Frontal cortex (tissue), 2 donors: ENCODE data around the genes SFRP4 and VPS41.

GRCh38 chr7:37342478-37343530 is 105.9 kb downstream of the ELMO1 start:
- RAMPAGE, long total RNA: no peak

- RAMPAGE, long total RNA: no peak
Measured at GRCh38 chr7:37385510-37386307, 63.0 kb downstream of the ELMO1 start.

DNA sequence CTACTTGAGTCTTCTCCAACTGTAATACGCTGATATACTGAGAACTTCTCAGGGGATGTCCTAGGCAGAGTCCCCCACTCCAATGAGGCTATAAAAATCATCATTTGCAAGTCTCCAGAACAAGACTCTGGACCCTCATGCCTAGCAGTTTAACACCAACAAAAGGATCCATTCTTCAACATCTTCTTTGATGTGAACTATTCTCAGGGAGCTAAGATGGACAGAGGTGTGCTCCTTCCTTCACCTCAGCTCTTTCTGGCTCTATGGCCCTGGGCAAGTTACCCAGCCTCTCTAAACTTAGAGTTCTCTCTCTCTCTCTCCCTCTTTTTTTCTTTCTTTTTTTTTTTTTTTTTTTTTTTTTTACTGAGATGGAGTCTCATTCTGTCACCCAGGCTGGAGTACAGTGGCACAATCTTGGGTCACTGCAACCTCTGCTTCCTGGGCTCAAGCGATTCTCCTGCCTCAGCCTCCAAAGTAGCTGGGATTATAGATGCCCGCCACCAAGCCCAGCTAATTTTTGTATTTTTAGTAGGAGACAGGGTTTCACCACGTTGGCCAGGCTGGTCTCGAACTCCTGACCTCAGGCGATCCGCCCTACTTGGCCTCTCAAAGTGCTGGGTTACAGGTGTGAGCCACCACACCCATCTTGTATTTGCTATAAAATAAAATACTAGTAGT is 22.7 kb downstream of the ELMO1 start:
- RAMPAGE, long total RNA: no peak

- RAMPAGE, long total RNA: no peak
Measured at GRCh38 chr7:37449549-37449930, 876 bp upstream of the ELMO1 start.

DNA sequence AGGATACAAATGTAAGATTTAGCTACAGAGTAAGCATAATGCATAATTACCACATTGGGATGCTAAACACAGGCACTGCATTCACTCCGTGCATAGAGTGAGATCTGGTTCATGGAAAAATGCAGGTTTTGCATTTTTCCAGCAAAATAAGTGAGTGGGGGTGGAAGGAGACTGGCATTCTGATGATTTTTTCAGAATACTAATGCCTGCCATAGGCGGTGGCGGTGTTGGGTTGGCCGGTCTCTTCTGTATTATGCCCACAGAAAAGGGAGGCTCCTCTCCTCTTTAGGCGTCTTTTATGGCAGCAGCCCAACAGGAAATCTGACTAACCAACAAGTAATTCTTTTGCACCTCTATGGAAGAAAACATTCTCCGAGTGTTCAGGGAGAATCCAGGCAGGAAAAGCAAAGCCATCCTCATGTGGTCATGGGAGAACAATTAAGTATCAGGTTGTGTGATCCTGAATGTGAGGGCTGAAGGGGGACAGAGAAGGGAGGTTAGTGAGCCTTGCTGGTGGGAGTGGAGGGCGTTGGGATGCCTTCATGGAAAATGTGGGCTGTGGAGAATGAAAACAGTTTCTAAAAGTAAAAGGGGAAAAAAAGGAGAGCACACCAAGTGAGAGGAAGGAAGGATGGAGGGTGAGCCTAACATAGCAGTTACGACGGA is 32.0 kb upstream of the ELMO1 start:
- RAMPAGE, long total RNA: no peak

GRCh38 chr7:37511711-37512386 is 63.2 kb upstream of the ELMO1 start:
- RAMPAGE, long total RNA: no peak

DNA sequence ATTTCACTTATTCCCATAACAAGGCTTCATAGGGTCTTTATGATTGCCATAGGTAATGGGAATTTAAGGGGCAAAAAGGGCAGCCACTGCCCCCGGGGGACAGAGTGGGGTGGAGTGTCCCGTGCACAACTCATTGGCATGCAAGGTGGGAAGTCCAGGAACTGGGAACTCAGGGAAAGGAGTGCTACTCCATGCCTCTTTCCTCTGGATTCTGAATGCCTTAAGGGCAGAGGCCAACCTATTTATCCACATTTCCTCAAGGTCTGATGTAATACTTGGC is 100.7 kb upstream of the ELMO1 start:
- RAMPAGE, long total RNA: no peak

DNA sequence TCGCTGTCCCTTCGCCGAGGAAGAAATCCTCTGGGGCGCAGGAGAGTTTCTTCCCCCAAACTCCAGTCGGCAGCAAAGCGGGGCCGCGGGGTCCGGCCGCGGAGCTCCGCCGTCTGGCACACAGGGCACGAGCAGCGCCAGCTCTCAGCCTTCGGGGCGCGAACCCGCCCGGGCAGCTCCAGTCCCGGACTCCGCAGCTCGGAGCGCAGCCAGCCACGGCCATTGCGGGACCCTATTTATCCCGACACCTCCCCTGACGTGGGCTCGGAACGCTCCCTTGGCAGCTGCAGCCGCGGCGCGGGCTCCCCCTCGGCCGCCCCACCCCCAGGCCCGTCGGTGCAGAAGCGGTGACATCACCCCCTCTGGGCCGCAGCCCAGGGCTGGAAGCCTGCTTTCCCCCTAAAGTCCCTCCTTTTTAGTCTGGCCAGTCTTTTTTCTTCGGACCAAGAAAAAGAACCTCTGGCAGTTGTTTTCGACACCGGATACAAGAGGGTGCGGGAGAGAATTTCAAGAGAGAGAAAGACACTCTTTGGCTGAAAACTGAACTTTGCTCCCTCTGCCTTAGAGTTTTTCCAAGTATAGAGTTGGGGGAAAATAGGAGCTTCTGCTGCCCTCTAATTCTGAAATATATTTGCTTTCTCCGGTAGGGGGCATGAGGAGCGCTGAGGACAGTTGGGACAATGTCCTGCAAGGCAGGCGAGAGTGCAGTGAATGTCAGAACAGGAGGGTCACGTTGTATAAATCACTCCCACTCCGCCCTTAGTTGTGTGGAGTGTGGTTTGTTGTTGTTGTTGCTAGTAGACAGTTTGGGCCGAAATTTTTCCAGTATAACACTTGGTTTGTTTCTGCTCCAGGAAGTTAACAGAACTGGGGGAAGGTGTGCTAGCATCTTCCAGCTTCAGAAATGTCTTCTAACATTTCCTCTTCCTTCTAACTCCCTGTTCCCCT is at the start of gene SFRP4:
TSS of gene SFRP4 (minus strand) at position 211 of the 948 bp plus-strand sequence.
- RAMPAGE, long total RNA: no peak

DNA sequence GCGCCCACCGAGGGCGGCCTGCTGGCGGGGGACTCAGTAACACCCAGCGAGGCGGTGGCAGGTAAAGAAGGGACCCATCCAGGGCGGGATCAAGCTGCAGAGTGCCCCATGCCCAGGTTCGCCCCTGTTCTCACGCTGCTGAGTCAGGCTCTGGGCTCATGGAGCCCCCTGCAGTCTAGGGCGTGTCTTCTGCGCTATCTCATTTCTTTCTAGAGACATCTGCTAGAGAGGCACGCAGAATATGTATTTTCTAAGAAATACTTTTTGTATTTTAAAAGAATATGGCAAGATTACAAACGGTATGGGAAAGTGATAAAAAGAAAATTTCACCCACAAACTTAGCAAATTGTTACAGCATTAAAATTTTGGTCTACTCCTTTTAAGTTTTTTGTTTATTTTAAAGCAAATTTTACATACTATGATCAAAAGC is 966 bp downstream of the EPDR1 start:
- RAMPAGE, long total RNA: no peak

DNA sequence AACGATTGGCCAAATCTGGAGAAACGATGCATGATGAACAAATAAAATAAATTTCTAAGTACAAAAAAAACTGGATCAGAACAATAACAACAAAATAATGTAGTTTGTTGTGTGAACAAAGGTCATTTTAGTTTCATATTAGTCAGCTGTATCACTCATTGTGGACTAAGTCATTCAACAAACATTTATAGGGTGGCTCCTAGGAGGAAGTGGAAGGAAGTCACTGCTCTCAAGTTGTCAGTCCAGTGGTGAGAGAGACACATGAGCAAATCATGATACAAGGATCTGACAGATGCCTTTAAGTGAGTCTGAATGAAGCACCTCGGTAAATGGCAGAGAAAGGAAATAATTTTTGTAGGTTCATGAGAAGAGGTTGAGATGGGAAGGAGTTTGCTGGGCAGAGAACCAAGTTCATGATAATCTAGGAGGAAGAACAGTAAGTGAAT is 56.8 kb downstream of the EPDR1 start:
- RAMPAGE, long total RNA: no peak

DNA sequence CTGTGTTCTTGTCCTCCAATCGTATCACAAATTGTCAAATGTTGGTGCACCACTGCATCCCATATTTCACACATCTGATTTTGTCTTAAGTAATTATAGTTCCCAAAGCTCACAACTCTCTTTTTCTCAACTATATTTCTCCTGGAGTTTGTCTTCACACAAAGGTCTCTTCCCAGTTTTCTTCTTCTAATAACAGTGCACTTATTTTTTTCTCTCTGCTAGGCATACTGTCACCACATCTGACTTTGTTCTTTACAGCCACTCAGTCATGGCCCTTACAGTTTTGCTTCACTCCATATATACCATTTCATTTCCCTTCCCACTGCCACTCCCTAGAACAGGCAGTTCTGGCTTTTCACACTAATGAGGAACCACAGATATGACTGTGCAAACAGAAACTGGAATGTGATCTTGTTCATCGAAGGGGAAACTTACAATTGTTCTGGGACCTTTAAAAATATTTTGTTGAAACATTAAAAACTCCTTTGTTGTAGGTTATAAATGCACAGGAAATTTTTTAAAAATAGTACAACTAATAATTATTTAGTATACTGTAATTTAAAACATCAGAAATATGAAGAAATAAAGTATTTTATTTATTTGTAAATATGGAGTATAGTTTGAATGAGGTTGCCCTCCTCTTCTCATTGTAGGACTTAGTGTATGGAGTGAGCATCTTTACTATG is 67.3 kb downstream of the EPDR1 start:
- RAMPAGE, long total RNA: no peak

DNA sequence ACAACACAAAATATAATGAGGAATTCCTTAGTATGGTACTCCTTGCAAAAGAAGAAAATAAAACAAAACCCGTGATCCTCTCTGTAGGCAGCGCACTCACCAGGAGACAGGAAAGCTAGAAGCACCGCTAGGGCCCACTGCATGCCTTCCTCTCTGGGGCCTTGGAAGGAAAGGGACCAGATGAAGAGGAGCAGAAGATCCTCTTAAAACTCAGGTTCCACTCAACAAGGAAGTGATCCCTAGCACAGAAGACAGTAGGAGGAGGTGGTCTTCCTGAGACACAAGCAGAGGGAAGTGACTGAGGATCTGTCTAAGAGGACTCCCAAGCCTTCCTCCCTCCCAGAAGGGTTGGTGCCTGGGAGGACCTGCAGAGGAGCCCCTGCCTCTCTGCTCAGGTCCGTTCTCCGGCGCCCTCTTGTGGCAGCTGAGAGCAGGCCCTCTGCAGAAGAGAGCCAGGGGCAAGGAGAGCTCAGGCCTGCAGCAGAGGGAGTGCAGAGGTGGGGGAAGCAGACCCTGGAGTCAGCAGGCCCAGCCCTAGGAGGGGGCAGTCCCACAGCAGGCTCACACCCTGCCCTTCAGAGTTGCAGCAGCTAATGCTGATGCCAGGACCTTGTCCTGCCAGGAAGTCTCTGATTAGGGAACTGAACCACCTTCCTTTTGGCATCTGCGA is 185.3 kb downstream of the STARD3NL start:
- RAMPAGE, long total RNA: no peak

- RAMPAGE, long total RNA: start-site peak on the minus strand at chr7:38909174-38909198, 290 and 190 reads in 2 replicates
Measured at GRCh38 chr7:38908405-38909348, at the start of gene VPS41. Gene VPS41, minus strand, starts transcription at chr7:38909191.

DNA sequence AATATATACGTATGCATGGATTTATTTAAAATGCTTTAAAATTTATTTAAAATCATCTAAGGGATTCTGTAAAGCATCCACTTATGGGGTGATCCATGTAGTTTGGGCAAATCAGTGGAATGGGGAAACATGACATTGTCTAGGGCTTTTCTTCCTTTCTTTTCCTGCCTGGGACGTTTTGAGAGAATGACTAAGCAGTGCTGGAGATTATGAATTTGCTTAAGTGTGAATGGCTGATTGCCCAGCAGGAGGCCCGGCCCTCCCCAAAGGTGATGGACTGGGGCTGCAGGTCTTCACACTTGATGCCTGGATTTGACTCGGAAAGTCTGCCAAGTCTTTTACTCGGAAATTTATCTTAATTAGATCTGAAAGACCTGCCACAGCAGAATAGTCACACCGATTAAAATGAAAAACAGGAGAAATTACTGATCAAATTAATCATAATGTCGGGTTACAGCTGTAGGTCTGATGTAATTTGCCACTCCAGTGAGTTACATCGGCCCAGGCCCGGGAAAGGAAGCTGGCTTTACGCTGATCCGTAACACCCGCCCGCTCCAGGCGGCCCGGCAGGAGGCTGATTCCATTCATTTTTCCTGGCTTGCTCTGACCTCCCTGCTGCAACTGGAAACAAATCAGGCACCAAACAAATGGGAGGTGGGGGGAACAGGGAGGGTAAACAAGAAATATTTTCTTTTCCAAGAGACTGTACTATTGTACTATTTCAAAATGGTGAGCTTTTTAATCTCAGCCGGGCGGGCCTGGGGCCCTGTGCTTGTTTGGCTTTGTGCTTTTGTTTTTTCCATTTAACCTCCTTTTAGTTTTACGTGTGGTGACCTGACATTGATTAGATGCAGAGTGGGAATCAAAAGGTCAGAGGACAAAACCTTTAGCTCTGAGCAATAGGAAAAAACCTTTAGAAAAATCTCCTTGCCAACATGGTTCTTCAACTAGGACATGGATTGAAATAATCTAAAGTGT is 212.4 kb upstream of the YAE1 start:
- RAMPAGE, long total RNA: no peak

- RAMPAGE, long total RNA: no peak
Measured at GRCh38 chr7:39622246-39622759, 1.1 kb upstream of the RALA start.

DNA sequence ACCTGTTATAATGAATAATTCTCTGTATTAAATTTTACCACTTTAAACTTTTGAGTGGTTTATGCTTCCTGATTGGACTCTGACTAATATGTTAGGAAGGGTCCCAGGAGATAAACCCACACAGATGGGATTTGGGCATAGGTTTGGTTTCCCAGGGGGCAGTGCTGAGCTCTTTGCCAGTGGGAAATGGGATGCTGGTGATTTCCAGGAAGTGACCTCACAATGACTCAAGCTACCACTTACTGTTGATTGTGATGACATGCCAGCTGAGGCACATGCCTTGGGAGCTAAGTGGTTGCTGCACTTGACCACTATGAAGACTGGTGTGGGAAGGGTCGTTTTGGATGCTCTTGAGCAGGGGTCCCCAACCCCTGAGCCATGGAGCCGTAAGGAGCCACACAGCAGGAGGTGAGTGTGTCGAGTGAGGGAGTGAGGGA is 159.1 kb upstream of the CDK13 start:
- RAMPAGE, long total RNA: no peak

DNA sequence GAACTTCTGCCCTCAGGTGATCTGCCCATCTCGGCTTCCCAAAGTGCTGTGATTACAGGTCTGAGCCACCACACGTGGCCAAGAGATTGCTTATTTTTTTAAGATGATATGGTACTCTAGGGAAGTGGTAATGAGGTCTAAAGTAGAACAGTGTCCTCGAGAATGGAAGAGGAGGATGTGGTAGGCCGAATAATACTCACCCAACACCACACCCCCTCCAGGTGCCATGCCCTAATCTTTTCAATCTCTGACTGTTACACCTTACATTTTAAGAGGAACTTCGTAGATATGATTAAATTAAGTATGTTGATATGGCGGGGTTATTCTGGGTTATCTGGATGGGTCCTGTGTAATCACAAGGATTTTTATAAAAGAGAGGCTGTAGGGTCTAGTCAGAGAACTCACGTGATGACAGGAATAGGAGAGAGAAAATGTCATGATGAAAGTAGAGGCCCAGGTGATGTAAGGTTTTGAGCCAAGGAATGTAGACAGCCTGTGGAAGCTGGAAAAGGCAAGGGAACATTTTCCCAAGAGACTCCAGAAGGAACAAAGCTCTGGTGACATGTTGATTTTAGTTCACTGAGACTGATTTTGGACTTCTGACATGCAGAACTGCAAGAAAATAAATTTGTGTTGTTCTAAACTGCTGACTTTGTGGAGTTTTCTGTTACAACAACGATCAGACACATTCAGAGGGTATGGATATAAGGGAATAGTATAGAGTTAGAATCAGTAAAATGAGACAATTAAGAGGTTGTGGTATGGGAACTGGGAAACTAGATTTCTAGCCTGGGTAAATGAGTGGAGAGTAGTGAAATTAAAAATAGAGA is 29.6 kb downstream of the CDK13 start:
- RAMPAGE, long total RNA: no peak

DNA sequence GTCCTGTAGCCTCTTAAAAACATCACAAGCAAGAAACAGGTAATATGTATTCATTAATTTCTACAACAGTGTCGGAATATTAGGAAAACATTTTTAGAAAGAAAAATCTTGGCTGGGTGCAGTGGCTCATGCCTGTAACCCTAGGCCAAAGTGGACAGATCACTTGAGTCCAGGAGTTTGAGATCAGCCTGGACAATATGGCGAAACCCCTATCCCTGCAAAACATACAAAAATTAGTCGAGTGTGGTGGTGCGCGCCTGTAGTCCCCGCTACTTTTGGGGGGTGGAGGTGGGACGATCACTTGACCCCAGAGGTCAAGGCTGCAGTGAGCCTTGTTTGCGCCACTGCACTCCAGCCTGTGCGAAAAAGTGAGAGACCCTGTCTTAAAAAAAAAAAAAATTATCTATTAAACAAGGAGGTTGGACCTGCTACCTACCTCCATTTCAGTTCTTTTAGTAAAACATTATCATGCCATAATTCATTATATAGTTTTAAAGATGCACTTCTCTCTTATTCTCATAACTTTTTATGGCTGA is 31.0 kb downstream of the CDK13 start:
- RAMPAGE, long total RNA: no peak

- RAMPAGE, long total RNA: no peak
Measured at GRCh38 chr7:40064227-40064716, 70.2 kb downstream of the MPLKIP start.

DNA sequence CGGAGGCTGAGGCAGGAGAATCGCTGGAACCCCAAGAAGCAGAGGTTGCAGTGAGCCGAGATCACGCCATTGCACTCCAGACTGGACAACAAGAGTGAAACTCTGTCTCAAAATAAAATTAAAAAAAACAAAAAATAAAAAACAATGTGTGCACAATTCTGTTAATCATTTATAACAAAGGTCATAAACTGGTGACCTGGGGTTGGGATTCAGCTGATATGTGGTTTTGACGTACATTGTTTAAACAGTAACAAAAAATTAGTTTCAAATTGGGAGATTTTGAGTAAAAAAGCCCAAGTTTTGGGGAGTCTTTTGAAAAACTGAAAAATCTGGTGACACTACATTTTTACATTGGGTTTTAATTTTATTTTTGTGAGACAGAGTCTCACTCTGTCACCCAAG is 11.8 kb downstream of the MPLKIP start:
- RAMPAGE, long total RNA: no peak